GM12878 (cell line): ENCODE measurements around a stretch of chr4.

DNA sequence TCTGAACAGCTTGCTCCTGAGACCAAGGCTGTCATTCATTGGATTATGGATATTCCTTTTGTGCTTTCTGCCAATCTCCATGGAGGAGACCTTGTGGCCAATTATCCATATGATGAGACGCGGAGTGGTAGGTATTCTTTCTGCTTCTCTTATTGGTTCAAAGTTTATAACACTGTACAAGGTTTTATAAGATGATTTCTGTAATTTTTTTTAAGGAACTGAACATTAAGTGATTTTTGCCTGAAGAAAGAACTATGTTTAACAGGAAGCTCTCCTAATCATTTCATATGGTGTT, 103.4 kb downstream of the CPE start:
- RAMPAGE, long total RNA: no peak
- RRBS, 2 experiments: no CpG with 5 or more reads among the region's 2 CpGs
CAGE:
- cytosol, long polyA minus RNA: no peak
- cytosol, long polyA plus RNA: no peak
- long polyA plus RNA: no peak
- nucleolus, long total RNA: no peak
- nucleus, long polyA plus RNA: no peak
- nucleus, long total RNA: no peak

DNA sequence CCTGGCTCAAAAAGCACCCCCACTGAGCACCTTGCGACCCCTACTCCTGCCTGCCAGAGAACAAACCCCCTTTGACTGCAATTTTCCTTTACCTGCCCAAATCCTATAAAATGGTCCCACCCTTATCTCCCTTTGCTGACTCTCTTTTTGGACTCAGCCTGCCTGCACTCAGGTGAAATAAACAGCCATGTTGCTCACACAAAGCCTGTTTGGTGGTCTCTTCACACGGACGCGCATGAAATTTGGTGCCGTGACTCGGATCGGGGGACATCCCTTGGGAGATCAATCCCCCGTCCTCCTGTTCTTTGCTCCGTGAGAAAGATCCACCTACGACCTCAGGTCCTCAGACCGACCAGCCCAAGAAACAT, 518.0 kb downstream of the SPOCK3 start:
- RAMPAGE, long total RNA: no peak
- RRBS, 2 experiments: no CpG with 5 or more reads among the region's 11 CpGs
CAGE:
- cytosol, long polyA minus RNA: no peak
- cytosol, long polyA plus RNA: no peak
- long polyA plus RNA: no peak
- nucleolus, long total RNA: no peak
- nucleus, long polyA plus RNA: no peak
- nucleus, long total RNA: no peak

GRCh38 chr4:168283448-168283756, 35.1 kb downstream of the DDX60 start:
- RAMPAGE, long total RNA: no peak
- RRBS, 2 experiments: no CpG with 5 or more reads among the region's 5 CpGs
CAGE:
- cytosol, long polyA minus RNA: no peak
- cytosol, long polyA plus RNA: no peak
- long polyA plus RNA: no peak
- nucleolus, long total RNA: no peak
- nucleus, long polyA plus RNA: no peak
- nucleus, long total RNA: no peak

- RAMPAGE, long total RNA: no peak
- RRBS, 2 experiments: no CpG with 5 or more reads among the region's 7 CpGs
CAGE:
- cytosol, long polyA minus RNA: no peak
- cytosol, long polyA plus RNA: no peak
- long polyA plus RNA: no peak
- nucleolus, long total RNA: no peak
- nucleus, long polyA plus RNA: no peak
- nucleus, long total RNA: no peak
These were observed 7.2 kb upstream of the DDX60L start for GRCh38 chr4:168487390-168487986.

DNA sequence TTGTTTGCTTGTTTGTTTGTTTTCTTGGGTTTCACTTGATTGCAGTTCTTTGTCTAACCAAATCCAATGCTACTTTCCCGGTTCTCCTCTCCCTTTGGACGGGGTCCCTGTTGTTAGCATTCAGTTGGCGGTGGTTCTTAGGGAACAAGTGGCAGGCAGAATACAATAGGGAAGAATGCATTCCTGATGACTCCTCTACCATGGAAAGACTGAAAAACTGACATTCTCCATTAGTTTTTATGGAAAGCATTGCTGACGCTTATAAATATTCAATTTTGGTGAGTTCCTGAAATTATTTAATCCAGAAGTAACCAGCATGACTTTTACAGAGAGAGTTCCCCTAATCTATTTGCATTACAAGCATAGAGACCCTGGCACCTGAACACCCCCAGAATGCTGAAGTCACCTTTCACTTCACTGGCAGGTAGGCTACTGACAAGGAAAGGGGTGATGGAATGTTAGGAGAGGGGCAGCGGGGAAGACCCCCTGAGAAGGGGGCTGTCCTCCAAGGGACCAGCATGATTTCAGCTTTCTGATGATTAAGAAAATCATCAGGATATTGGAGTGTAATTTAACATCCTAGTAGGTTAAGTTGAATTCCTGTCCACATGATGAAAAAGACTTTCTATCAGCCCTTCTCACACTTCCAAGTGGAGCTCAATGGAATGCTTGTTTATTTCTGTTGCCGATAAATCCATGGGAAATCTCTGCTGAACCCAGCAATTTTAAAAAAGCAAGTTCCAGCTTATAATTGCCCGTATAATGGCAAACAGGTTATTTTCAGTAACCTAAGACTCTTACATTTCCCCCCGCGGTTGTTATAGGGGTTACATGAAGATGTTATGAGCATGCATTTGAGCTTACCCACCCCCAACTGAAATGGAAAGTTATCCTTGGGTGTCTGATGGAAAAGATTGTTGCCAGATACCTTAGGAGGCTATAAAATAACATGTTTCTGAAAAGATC, 135.9 kb downstream of the PALLD start:
- RAMPAGE, long total RNA: no peak
- RRBS, 2 experiments: no CpG with 5 or more reads among the region's 9 CpGs
CAGE:
- cytosol, long polyA minus RNA: no peak
- cytosol, long polyA plus RNA: no peak
- long polyA plus RNA: no peak
- nucleolus, long total RNA: no peak
- nucleus, long polyA plus RNA: no peak
- nucleus, long total RNA: no peak

DNA sequence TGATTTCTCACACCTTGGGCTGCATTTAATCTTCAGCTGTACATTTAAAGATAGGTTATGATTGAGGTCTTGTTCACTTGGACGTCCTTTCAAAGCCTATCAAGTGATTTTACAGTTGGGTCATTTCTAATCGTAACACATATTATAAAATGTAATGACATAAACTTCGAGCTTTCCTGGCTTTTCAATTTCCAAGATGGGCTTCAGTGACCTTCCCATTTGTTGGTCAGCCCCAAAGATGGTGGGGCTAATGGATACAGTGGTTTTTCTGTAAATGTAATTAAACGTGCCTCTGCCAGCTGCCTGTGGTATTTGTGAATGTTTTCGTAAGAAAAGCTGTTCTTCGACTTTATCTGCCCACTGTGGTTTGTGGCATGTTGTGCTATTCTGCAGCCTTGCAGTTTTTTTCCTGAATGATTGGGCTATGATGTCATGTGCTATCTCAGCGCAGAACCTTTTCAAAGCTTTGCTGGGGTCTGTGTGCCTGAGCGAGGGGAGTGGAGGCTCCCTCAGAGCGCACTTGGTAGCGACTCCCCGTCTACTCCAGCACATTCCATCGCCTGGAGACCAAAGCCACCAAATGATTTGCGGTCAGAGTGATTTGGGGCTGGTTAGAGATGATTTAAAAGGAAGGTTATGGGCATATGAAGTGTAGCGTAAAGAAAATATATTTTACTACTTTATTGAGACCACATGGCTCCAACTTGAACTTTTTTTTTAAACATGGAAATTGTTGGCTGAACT, 137.4 kb downstream of the PALLD start:
- RAMPAGE, long total RNA: no peak
- RRBS, 2 experiments: no CpG with 5 or more reads among the region's 14 CpGs
CAGE:
- cytosol, long polyA minus RNA: no peak
- cytosol, long polyA plus RNA: no peak
- long polyA plus RNA: no peak
- nucleolus, long total RNA: no peak
- nucleus, long polyA plus RNA: no peak
- nucleus, long total RNA: no peak

GRCh38 chr4:168636414-168637385, 139.8 kb downstream of the PALLD start:
- RAMPAGE, long total RNA: no peak
- RRBS, 2 experiments: 0% methylated on average over 1 of the region's 7 CpGs; no CpG with 5 or more reads in 1 of the 2 experiments
CAGE:
- cytosol, long polyA minus RNA: no peak
- cytosol, long polyA plus RNA: no peak
- long polyA plus RNA: no peak
- nucleolus, long total RNA: no peak
- nucleus, long polyA plus RNA: no peak
- nucleus, long total RNA: no peak

- RAMPAGE, long total RNA: no peak
- RRBS, 2 experiments: no CpG with 5 or more reads among the region's 3 CpGs
CAGE:
- cytosol, long polyA minus RNA: no peak
- cytosol, long polyA plus RNA: no peak
- long polyA plus RNA: no peak
- nucleolus, long total RNA: no peak
- nucleus, long polyA plus RNA: no peak
- nucleus, long total RNA: no peak
These were observed 226.0 kb downstream of the CBR4 start for GRCh38 chr4:168784042-168784479.

GRCh38 chr4:168812846-168813153, 197.3 kb downstream of the CBR4 start:
- RAMPAGE, long total RNA: no peak
- RRBS, 2 experiments: no CpG with 5 or more reads among the region's 5 CpGs
CAGE:
- cytosol, long polyA minus RNA: no peak
- cytosol, long polyA plus RNA: no peak
- long polyA plus RNA: no peak
- nucleolus, long total RNA: no peak
- nucleus, long polyA plus RNA: no peak
- nucleus, long total RNA: no peak

- RAMPAGE, long total RNA: no peak
- RRBS, 2 experiments: no CpG with 5 or more reads among the region's 12 CpGs
CAGE:
- cytosol, long polyA minus RNA: no peak
- cytosol, long polyA plus RNA: no peak
- long polyA plus RNA: no peak
- nucleolus, long total RNA: no peak
- nucleus, long polyA plus RNA: no peak
- nucleus, long total RNA: no peak
These were observed 173.4 kb downstream of the CBR4 start for GRCh38 chr4:168836439-168837240.

DNA sequence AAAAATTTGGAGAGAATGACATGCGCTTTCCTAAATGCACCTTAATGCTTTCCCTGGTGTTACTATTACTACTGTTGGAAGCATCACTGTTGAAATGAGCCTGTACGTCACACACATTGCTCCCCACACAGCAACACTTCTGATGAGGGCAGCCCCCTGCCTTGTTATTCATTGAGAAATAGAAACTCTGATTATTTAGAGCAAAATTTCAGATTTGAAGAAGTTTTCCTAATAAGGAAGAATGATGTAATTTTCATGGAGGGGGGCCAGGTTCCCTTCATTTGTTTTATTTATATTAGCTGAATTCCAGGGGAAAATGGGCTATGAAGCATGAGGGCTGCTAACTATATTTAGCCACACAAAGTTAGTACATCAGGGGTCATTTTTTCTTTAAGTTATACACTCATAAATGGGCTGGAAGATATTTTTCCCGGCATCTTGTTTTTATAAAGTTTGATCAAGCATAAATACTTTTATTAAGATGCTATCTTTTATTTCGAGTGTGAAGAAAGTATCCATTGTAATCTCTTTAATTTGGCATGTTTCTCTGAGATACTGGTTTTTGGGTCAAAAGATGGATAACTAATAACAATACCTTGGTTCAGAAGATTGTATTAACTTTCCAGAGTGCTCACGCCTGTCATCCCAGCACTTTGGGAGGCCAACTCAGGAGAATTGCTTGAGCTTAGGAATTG, 152.0 kb downstream of the CBR4 start:
- RAMPAGE, long total RNA: no peak
- RRBS, 2 experiments: no CpG with 5 or more reads among the region's 5 CpGs
CAGE:
- cytosol, long polyA minus RNA: no peak
- cytosol, long polyA plus RNA: no peak
- long polyA plus RNA: no peak
- nucleolus, long total RNA: no peak
- nucleus, long polyA plus RNA: no peak
- nucleus, long total RNA: no peak

DNA sequence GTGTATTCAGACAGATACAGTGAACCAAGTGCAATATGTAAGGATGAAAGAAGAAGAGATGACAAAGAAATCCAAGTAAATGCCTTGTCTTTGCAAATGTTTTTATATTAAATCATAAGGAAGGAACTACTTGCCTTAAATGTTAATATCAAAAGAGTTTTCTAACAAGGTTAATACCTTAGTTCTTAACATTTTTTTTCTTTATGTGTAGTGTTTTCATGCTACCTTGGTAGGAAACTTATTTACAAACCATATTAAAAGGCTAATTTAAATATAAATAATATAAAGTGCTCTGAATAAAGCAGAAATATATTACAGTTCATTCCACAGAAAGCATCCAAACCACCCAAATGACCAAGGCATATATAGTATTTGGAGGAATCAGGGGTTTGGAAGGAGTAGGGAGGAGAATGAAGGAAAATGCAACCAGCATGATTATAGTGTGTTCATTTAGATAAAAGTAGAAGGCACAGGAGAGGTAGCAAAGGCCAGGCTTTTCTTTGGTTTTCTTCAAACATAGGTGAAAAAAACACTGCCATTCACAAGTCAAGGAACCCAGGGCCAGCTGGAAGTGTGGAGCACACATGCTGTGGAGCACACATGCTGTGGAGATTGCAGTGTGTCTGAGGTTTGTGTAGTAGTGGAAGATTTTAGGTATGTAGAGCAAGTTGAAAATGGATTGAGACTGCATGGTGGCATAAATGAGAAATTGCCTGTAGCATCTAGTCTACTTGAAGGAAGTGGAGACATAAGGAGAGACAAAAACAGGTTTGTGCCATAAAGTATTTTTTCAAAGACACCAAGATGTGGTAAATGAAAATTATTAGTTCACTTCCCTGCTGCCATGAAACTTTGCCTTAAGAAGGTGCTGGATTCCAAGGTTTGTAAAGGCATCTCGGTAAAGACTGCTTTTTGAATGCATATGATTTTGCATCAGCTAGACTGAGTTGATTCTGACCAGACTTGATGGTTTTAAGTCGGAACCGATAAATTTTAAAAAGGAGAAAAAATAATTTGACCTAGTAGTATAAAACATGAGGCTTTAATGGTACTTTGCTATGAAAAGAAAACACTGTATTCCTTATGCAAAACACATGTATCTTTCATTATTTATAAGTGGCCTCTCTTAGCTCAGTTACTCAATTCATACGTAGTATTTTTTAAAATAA, 82.9 kb downstream of the CBR4 start:
- RAMPAGE, long total RNA: no peak
- RRBS, 2 experiments: no CpG with 5 or more reads among the region's 4 CpGs
CAGE:
- cytosol, long polyA minus RNA: no peak
- cytosol, long polyA plus RNA: no peak
- long polyA plus RNA: no peak
- nucleolus, long total RNA: no peak
- nucleus, long polyA plus RNA: no peak
- nucleus, long total RNA: no peak

DNA sequence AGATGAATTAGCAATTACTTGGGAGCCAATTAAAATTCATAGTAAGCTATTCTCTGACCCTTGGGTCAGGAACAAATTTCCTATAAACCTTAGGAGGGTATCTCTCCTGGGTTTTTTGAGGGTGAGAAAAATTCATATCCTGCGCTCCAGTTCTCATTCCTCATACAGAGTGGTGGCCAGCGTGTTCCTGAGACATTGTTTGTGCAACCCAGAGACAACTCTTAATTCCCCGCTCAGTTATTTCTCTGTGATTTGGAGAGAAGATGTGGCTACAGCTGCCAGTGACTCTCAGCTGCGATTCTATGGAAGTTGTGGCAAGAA, 37.9 kb upstream of the CBR4 start:
- RAMPAGE, long total RNA: no peak
- RRBS, 2 experiments: no CpG with 5 or more reads among the region's 4 CpGs
CAGE:
- cytosol, long polyA minus RNA: no peak
- cytosol, long polyA plus RNA: no peak
- long polyA plus RNA: no peak
- nucleolus, long total RNA: no peak
- nucleus, long polyA plus RNA: no peak
- nucleus, long total RNA: no peak

DNA sequence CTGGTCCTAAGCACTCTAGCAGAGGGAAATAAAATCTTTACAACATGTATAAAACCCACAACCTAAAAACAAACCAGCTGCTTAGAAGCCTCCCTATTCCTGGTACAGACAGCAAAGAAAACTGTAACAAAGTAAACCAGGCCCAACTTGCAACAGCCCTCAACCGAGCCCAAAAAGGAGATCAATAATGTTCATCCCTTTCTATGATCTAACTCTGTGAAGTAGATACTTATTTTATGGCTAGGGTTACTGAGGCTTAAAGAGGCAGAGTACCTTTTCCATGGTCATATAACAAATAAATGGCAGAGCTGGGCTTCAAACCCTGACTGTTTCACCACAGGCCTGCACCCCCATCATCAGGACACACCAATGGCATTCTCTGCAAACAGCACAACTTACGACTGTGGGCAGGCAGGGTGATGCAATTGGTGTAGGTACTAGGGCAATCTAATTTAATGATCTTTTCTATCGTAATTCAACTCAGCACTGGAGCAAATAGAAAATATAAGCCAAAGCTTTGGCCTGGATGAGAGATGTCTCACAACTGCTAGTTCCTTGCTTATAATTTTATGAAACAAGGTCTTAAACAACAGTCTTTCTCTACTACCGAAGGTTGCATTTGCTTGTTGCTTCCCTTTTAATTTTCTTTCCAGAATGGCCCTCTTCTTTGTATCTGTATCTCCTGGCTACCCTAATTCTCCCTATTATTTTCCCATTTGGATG, 118.8 kb upstream of the CBR4 start:
- RAMPAGE, long total RNA: no peak
- RRBS, 2 experiments: no CpG with 5 or more reads among the region's 4 CpGs
CAGE:
- cytosol, long polyA minus RNA: no peak
- cytosol, long polyA plus RNA: no peak
- long polyA plus RNA: no peak
- nucleolus, long total RNA: no peak
- nucleus, long polyA plus RNA: no peak
- nucleus, long total RNA: no peak

DNA sequence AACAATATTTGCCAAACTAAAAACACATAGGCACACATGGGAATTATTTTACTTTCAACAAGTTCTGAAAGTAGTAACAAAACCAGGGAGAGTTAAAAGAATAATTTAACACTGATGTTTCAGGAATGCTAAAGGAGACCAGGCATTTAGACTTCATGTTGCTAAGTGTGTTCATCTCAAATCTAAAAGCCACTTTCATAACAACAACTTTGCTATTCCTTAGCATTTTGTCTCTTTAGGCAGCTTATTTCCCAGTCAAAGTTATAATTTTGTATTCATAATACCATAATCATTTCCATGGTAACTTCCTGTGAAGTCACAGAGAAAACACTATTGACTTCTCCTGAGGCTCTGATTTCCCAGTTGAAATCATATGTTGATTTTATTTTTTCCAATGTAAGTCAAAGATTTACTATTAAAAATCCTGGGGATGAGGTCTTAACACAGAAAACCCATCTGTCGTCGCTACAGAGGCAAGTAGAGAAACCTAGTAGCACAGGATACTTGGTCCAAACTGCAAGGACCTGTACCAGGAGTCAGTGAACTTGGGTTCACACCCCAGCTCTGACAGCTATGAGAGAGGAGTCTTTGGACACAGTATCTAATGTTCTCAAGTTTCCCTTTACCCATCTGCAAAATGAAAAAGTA, 69.2 kb downstream of the SH3RF1 start:
- RAMPAGE, long total RNA: no peak
- RRBS, 2 experiments: no CpG with 5 or more reads among the region's 2 CpGs
CAGE:
- cytosol, long polyA minus RNA: no peak
- cytosol, long polyA plus RNA: no peak
- long polyA plus RNA: no peak
- nucleolus, long total RNA: no peak
- nucleus, long polyA plus RNA: no peak
- nucleus, long total RNA: no peak

GRCh38 chr4:169213751-169214603, 56.8 kb downstream of the SH3RF1 start:
- RAMPAGE, long total RNA: no peak
- RRBS, 2 experiments: no CpG with 5 or more reads among the region's 5 CpGs
CAGE:
- cytosol, long polyA minus RNA: no peak
- cytosol, long polyA plus RNA: no peak
- long polyA plus RNA: no peak
- nucleolus, long total RNA: no peak
- nucleus, long polyA plus RNA: no peak
- nucleus, long total RNA: no peak

DNA sequence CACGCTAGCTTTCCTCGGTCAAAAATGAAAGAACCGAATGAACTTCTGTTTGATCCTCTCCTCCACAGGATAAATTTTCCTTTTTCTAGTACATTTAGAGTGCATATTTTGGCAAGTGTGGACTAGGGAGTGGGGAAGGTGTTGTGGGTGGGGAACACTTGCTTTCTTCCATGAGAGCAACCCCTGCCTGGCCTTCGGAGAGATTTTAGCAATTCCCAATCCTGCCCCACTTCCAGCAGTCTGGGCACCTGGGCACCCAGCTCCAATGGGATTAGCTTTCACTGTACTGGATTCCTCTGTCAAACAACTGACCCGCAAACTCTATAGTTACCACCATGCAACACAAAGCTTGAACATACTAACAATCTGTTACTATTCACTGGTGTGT, 50.4 kb downstream of the SH3RF1 start:
- RAMPAGE, long total RNA: no peak
- RRBS, 2 experiments: no CpG with 5 or more reads among the region's 5 CpGs
CAGE:
- cytosol, long polyA minus RNA: no peak
- cytosol, long polyA plus RNA: no peak
- long polyA plus RNA: no peak
- nucleolus, long total RNA: no peak
- nucleus, long polyA plus RNA: no peak
- nucleus, long total RNA: no peak

- RAMPAGE, long total RNA: no peak
- RRBS, 2 experiments: no CpG with 5 or more reads among the region's 8 CpGs
CAGE:
- cytosol, long polyA minus RNA: no peak
- cytosol, long polyA plus RNA: no peak
- long polyA plus RNA: no peak
- nucleolus, long total RNA: no peak
- nucleus, long polyA plus RNA: no peak
- nucleus, long total RNA: no peak
These were observed 49.8 kb downstream of the SH3RF1 start for GRCh38 chr4:169220770-169221460.

GRCh38 chr4:169251362-169251929, 19.3 kb downstream of the SH3RF1 start:
- RAMPAGE, long total RNA: no peak
- RRBS, 2 experiments: no CpG with 5 or more reads among the region's 6 CpGs
CAGE:
- cytosol, long polyA minus RNA: no peak
- cytosol, long polyA plus RNA: no peak
- long polyA plus RNA: no peak
- nucleolus, long total RNA: no peak
- nucleus, long polyA plus RNA: no peak
- nucleus, long total RNA: no peak

DNA sequence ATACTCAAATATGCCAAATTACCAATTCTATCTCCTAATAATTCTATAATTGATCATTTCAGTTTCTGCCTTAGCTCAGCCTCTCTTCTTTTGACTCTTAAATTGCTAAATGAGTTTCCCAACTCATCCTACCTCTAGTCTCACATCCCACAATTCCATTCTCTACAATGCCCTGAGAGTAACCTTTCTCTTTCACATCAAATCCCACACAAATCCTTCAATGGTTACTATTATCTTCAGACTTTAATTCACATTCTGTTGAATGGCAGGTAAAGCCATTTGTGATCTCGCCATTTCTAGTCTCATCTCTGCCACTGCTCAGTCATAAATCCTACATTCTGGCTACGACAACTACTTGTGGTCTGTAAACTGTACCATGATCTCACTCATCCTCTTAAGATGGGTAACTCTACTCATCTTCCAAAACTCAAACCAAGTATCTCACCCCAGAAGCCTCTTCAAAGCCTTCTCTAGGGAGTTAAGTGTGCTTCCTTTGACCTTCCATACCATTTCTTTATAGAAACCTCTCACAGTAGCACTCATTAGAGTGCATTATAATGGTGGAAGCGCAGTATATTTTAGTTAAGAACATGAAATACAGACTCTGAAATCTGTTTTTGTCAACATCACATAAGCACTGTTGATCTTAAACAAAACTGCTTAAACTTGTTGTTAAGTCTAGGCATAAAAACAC, 101.8 kb downstream of the NEK1 start:
- RAMPAGE, long total RNA: no peak
- RRBS, 2 experiments: no CpG with 5 or more reads among the region's 3 CpGs
CAGE:
- cytosol, long polyA minus RNA: no peak
- cytosol, long polyA plus RNA: no peak
- long polyA plus RNA: no peak
- nucleolus, long total RNA: no peak
- nucleus, long polyA plus RNA: no peak
- nucleus, long total RNA: no peak